Measurements from ENCODE around the gene ACO2.

DNA sequence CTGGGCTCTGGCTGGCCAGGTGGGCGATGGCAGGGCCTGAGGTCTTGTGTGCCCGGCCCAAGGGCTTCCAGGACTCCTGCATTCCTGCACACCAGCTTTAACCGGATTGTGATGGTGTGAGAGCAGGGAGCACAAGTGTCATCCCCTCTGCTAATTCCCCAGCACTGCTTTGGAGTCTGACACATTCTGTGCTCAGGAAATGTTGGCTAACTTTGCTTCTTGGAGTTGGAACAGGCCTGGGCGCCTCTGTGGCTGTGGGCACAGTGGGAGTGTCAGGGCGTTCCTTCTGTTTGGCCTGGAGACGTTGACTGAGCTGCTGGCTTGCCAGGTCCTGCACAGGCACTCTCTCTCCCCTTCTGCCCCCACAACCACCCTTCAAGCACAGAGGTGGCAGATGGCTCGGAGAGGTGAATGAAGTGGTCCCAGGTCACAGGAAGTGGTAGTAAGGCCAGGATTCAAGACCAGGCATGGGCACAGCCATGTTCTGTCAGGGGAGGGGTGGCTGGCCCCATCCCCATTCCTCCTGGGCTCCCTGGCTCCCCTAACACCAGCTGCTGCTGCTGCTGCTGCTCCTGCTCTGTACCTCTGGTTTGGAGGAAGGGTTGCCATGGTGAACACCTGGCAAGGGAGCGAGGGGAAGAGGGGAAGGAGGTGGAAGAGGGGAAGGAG lies 28.2 kb downstream of the FAM83F start:
- PRO-cap = no peak
- RAMPAGE, long total RNA, 3 experiments = no peak in any of the 3 experiments

DNA sequence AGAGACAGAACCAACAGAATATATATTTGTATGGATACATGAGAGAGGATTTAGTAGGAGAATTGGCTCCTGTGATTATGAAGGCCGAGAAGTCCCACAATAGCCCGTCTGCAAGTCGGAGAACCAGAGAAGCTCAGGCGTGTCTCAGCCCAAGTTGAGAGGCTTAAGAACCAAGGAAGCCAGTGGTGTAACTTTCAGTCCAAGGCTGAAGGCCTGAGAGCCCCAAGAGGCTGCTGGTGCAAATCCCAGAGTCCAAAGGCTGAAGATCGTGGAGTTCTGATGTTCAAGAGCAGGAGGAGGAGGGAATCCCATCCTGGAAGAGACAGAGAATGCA lies 72.6 kb downstream of the FAM83F start:
- PRO-cap = no peak
- RAMPAGE, long total RNA, 3 experiments = no peak in any of the 3 experiments

DNA sequence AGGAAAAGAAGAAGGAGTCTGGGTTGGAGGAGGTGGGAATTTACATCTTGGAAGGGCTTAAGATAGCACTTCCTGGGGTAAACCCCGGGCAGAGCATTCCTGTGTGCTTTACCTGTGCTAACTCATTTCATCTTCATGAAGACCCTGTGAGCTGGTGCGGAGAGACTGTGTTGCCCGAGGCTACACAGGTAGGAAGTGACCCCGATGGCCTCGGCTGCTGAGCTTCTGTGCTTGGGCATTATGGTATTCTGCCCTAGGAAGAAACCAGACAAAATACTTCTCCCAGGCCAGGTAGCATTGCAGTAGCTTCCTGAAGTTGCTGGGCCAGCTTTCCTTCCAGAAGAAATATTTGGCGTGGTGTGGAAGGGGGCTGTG lies 16.4 kb downstream of the TNRC6B start:
- PRO-cap = no peak
- RAMPAGE, long total RNA, 3 experiments = no peak in any of the 3 experiments

GRCh38 chr22:40200889-40201088 lies 23.1 kb downstream of the TNRC6B start:
- PRO-cap = no peak
- RAMPAGE, long total RNA, 3 experiments = no peak in any of the 3 experiments

- PRO-cap = no peak
- RAMPAGE, long total RNA, 3 experiments = no peak in any of the 3 experiments
Measured at GRCh38 chr22:40211358-40211749, 33.6 kb downstream of the TNRC6B start.

DNA sequence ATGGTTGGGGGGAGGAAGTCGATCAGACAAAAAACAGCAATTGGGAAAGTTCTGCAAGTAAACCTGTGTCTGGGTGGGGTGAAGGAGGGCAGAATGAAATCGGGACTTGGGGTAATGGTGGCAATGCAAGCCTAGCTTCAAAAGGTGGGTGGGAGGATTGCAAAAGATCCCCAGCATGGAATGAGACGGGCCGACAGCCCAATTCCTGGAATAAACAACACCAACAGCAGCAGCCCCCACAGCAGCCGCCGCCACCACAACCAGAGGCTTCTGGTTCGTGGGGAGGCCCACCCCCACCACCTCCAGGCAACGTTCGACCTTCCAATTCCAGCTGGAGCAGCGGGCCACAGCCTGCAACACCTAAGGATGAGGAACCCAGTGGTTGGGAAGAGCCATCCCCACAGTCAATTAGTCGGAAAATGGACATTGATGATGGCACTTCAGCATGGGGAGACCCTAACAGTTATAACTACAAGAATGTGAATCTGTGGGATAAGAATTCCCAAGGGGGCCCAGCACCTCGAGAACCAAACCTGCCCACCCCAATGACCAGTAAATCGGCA lies 79.7 kb upstream of the ADSL start:
- PRO-cap = no peak
- RAMPAGE, long total RNA, 3 experiments = no peak in any of the 3 experiments

- PRO-cap = no peak
- RAMPAGE, long total RNA, 3 experiments = no peak in any of the 3 experiments
Measured at GRCh38 chr22:40332368-40333150, 13.7 kb upstream of the ADSL start.

DNA sequence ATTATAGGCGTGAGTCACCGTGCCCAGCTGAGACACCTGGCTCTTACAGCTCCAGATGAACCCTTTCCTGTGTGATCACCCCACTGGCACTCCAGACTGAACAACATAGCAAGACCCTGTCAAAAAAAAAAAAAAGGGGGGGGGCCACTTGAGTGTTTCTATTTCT lies 963 bp upstream of the ADSL start:
- PRO-cap = no peak
- RAMPAGE, long total RNA, 3 experiments = no peak in any of the 3 experiments

GRCh38 chr22:40347059-40347413 lies 736 bp downstream of the ADSL start:
- PRO-cap = no peak
- RAMPAGE, long total RNA, 3 experiments = no peak in any of the 3 experiments

DNA sequence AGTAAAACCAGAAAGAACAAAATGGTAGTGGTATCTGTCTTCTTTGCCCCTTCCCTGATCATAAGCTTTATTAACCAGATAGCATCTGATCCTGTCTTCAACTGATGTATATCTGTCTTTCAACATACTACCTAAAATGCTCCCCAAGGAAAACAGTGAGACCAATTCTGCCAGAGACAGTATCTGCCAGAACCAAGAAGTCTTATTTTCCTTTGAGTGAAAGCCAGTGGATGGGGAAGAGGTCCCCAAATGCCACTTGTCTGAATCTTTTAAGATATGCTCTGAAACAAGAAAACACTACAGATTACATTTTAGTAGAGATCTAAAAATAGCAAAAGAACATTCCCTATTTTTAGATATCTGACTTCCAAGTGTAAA lies 104.0 kb downstream of the MRTFA start:
- PRO-cap = no peak
- RAMPAGE, long total RNA, 3 experiments = no peak in any of the 3 experiments

DNA sequence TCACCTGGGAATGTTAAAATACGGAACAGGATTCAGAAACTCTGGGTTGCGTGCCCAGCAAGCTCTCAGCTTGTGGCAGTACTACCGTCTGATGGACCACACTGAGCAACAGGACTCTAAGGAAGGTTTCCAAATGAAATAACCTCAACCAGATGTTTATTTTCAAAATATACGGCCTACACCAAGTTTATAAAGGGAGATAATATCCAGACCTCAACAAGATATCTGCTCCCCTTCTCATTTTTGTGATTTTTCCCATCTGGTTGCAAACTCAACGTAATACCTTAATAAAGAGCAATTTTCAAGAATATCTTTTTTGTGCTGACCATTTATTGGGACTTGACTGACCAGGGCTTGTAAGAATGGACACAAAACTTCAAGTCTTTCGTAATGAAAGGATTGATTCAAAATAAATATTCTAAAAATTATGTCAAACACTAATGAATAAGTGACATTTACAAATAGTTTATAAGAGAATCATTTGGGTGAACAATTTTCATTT lies 49.3 kb downstream of the SLC25A17 start:
- PRO-cap = no peak
- RAMPAGE, long total RNA, 3 experiments = no peak in any of the 3 experiments

DNA sequence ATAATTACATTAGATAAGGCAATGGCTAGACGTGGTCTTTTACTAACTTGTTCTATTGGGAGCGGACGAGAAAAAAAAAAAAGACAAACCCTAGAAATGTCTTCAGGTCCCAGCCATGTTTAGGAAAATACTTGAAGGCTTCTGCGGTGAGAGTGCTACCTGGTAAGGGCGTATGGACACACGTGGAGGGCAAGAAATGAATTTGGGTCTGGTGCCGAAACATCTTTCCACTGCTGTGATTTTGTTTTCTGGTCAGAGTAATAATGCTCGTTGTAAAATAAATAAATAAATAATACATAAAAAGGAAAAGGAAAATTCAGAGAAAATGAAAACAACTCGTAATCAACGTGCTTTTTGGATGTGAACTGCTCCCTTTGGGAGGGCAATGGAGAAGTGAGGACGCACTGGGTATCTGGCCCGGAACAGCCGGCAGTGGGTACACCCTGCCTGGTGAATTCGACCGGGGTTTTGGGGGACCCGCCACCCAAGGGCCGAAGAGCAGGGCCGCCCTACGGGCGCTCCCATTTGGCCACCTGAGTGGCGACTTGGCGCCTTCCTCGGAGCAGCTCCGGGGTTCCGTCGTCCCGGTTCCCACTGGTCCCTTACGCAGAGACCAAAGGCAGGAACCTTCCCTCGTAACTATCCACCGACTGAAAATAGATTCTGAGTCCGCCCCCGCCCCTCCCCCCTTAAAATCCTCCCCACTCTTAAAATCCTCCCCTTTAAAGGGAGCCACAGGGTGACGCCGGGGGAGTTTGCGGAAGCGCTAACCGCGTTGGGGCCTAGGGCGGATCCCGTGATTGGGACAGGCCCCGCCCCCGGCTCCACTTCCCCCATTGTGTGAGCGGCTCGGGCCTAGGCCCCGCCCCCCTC lies 1.4 kb upstream of the EP300 start:
- PRO-cap = bidirectional peak, plus-strand start outside the sequence, minus-strand start at position 596 of the sequence
- RAMPAGE, long total RNA, 3 experiments = no peak in any of the 3 experiments

DNA sequence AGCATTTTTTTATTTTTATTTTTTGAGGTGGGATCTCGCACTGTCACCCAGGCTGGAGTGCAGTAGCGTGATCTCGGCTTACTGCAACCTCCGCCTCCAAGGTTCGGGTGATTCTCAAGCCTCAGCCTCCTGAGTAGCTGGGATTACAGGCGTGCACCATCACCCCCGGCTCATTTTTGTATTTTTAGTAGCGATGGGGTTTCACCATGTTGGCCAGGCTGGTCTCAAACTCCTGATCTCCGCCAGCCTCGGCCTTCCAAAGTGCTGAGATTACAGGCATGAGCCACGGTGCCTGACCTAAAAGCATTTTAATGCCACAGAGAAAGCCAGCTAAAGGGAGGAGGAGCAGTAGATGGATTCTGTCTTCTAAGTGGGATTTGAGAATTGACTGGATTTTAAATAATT lies 14.5 kb downstream of the EP300 start:
- PRO-cap = unidirectional peak, minus-strand start at position 116 of the sequence
- RAMPAGE, long total RNA, 3 experiments = no peak in any of the 3 experiments

- PRO-cap = no peak
- RAMPAGE, long total RNA, 3 experiments = no peak in any of the 3 experiments
Measured at GRCh38 chr22:41117165-41118078, 25.0 kb downstream of the EP300 start.

GRCh38 chr22:41247679-41248302 lies 7.1 kb upstream of the CHADL start:
- PRO-cap = no peak
- RAMPAGE, long total RNA, 3 experiments = no peak in any of the 3 experiments

DNA sequence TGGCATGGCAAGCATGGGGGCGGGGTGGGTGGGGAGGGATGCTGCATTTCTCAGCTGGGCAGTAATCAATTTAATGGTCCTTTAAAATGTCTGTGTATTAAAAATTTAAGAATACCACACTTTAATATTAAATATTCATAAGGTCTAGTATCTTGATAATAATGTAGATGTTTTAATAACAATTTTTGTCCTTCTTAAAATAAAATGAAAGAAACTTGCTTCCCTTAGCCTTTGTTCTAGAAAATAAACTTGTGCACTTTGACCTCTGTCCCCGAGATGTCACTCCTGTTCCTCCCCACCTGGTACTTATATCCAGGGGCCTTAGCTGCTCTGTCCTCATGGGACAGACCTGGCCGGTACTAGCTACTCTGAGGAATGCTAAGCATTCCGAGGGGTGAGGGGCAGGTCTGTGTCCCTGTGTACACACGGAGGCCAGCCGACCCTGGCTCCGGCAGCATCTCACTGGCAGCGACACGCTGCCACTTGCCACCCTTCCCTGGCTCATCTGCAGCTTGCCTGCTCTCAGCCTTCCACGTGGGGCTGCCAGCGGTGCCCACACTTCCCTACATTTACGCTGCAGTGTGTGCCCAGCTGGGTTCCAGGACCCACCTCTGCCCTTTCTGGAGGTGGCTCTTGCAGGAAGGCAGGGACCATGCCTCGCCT lies 21.7 kb upstream of the TEF start:
- PRO-cap = no peak
- RAMPAGE, long total RNA, 3 experiments = no peak in any of the 3 experiments

- PRO-cap = no peak
- RAMPAGE, long total RNA, 3 experiments = no peak in any of the 3 experiments
Measured at GRCh38 chr22:41432010-41432506, 14.5 kb downstream of the TOB2 start.

- PRO-cap = bidirectional peak, plus-strand start at chr22:41439077, minus-strand start at chr22:41438910
- RAMPAGE, long total RNA, 3 experiments = no peak in any of the 3 experiments
Measured at GRCh38 chr22:41438758-41439260, 7.8 kb downstream of the TOB2 start.

DNA sequence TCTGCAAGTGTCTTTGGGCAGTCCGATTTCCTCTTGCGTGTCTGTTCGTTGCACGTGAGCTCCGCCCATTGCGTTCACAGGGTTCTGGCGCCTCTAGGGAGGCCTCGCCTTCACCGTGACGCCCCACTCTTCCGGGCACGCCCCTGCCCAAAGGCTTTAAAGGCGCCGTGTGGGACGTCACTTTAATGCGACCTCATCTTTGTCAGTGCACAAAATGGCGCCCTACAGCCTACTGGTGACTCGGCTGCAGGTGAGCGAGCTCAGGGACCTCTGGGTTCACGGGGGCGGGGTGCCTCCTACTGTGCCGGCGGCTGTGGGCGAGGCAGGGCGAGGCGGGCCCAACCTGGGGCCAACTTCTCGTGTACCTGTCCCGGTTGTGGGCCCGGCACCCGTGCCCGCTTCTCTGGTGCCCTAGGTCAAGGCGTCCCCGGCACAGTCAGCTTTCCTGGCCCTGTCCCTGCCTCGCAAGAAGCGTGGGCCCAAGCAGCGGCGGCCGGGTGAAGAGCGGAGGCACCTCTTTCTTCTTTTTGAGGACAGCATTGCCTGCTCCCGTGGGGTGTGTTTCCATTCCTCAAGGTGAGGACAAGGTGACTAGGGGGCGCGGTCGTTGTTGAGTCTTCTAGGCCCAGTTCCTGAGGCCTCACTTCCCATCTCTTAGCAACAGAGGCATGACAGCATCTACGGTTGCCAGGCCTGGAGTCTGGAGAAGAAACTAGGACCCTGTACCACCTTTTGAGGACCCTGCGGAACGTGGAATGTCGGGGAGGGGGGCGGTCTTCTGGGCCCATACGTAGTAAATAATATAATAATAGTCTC lies at the start of gene ACO2:
TSS of gene ACO2 (plus strand) at position 185 of the 816 bp plus-strand sequence.
- PRO-cap = unidirectional peak, plus-strand start at position 185 of the sequence; bidirectional peak, plus-strand start at position 650 of the sequence, minus-strand start at position 593 of the sequence
- RAMPAGE, long total RNA, 3 experiments = start-site peak on the plus strand in 3 of 3 experiments, centred at positions 203 to 204 of the sequence, 254 to 482 reads per replicate

GRCh38 chr22:41471695-41472197 lies 2.8 kb downstream of the ACO2 start:
- PRO-cap = no peak
- RAMPAGE, long total RNA, 3 experiments = no peak in any of the 3 experiments